Myometrial cell (primary cell): ENCODE measurements around a stretch of chr1.

DNA sequence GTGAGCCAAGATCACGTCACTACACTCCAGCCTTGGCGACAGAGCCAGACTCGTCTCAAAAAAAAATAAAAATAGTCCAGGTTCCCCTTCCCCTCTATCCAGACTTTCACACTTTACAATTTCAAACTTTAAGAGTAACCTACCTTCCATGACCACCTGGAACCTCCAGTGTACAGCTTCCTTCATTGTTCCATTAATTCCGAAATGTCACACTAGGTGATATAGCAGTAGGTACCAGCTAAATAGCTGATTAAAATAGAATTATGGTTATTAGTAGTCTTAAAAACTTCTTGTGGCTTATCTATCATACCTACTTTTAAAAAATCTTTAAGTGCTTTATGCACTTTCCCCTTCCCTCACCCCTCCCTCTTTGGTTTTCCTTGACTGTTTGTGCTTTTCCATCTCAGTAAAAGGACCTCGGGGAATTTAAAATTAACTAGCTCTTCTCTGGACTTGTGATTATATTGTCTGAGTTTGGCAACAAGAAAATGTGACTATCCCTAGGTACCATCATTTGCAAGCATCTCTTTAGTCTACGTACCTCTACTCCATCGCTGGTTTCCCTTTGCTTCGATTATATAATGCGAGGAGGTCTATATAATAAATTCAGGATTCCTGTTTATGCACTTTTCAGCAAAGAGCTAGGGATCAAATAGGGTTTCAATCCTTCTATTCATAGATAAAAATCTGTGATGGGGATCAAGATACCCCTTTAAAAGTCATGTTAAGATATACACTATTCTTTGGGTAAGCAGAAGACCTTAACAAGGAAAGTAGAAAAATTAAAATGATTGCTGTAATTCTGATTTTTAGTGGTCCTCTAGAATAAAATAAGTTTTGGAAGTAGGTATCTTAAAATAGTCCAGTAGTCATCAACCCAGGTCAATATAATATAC lies 11.3 kb downstream of the COX20 start:
- RAMPAGE, long total RNA = no peak

- RAMPAGE, long total RNA = no peak
Measured at GRCh38 chr1:244853568-244854786, 10.4 kb downstream of the HNRNPU start.

DNA sequence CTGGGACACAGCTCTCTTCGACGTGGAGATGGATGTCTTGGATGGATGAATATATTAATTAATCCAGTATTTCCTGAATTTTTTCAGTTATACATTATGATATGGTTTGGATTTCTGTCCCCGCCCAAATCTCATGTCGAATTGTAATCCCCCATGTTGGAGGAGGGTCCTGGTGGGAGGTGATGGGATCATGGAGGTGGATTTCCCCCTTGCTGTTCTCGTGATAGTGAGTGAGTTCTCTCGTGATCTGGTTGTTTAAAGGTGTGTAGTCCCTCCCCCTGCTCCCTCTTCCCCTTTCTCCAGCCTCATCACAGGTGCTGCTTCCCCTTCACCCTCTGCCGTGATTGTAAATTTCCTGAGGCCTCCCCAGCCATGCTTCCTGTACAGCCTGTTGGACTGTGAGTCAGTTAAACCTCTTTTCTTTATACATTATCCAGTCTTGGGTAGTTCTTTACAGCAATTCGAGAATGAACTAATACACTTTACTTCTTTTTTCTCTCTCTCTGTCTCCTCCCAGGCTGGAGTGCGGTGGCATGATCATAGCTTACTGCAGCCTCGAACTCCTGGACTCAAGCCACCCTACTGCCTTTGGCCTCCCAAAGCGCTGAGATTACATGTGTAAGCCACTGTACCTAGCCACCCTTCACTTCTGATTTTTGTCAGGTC lies 11.9 kb upstream of the EFCAB2 start:
- RAMPAGE, long total RNA = no peak

DNA sequence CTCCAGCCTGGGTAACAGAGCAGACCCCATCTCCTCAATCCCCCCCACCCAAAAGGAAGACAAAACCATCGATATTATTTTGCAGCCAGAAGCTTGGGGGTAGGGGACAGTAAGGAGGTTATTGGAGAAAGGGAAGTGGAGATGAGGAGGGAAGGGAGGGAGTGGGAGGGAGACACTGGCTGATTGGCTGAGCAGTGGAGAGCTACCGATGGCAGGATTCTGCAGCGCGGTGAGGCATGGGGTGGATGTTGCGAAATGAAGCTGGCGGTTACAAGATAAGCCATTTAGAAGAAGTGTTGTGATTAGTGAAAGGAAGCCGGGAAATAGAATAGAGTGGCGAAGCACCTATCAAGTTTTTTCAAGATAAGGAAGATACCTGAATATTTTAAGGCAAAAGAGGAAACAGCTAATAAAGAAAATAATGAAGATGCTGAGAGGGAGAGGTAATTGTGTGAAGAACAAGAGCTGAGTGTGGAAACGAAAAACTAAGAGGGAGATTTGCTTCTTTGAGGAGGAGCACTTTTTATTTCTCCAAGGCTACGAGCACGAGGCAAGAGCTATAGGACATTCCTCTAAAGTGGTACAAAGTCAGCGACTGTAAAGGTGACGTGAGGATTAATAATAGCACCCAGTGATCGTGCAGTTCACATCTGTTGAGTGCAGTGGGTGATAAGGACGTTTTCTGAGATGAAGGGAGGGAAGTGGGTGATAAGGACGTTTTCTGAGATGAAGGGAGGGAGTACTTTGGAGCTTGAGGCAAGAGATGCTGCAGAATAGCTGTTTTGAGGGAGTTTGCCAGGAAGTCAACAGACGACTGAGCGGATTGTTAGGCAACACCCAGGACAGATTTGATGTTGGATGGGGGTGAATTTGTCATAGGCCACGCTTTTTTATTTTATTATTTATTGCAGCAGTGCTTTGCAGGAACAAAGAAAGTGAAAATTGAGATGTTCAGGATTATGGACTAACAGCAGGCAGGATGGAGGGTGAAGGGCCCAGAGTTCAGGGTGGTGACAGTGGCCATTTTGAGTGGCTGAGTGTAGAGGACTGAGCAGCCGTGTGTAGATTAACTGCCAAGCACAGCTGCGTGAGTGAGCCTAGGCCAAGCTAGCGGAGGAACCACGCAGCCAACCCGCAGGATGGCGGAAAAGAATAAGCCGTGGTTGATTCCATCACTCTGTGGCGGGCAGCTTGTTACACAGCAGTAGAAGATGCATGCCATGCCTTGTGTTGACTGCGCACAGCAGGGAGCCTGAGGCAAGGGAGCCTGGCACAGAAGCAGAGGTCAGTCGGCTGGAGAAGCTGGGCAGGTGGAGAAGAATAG lies 82.3 kb downstream of the EFCAB2 start:
- RAMPAGE, long total RNA = no peak

DNA sequence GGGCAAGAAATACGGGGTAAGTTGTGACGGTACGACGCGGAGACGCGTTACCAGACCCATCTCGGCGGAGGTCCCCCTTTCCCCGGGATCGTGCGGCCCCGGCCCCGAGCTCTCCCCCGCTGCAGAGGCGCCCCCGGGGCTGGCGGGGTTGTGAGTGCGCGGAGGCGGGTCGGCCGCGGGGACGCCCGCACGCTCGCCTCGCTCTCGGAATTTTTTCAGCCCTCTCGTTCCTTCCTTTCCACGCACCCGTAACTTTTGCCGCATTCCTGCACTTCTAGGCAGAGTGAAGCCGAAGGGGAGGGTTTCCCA lies 641 bp downstream of the KIF26B start:
- RAMPAGE, long total RNA = no peak

- RAMPAGE, long total RNA = no peak
Measured at GRCh38 chr1:245258157-245258740, 103.5 kb downstream of the KIF26B start.

GRCh38 chr1:245311025-245311514 lies 156.3 kb downstream of the KIF26B start:
- RAMPAGE, long total RNA = no peak

GRCh38 chr1:245702377-245702818 lies 547.6 kb downstream of the KIF26B start:
- RAMPAGE, long total RNA = no peak

GRCh38 chr1:245987538-245988699 lies 519.2 kb downstream of the SMYD3 start:
- RAMPAGE, long total RNA = start-site peak on the minus strand at chr1:245988514-245988562, 35 and 63 reads in 2 replicates

GRCh38 chr1:246170349-246170881 lies 336.7 kb downstream of the SMYD3 start:
- RAMPAGE, long total RNA = no peak

GRCh38 chr1:246188071-246188488 lies 319.0 kb downstream of the SMYD3 start:
- RAMPAGE, long total RNA = no peak

DNA sequence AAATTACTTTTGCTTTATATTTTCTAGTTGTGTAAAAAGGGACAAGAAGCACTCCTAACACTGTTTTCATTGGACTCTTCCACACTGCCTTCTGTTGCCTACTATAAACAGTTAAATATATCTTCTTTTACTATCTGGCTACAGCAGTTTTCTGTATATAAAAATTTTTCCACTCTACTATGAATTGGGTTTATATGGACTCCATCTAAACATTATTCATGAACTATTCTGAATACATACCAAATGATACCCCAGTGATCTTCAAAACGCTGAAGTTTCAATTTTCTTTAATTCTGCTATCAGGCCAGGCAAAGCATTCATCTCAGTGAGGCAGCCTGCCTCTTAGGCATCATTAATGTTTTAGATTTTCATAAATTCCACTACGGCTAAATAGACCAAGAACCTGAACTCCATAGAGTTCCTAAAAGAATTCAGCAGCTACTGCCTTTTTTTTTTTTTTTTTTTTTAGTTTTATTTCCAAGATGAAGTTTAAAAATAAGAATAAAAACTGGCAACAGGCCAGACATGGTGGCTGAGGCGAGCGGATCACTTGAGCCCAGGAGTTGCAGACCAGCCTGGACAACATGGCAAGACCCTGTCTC lies 262.3 kb downstream of the SMYD3 start:
- RAMPAGE, long total RNA = no peak

DNA sequence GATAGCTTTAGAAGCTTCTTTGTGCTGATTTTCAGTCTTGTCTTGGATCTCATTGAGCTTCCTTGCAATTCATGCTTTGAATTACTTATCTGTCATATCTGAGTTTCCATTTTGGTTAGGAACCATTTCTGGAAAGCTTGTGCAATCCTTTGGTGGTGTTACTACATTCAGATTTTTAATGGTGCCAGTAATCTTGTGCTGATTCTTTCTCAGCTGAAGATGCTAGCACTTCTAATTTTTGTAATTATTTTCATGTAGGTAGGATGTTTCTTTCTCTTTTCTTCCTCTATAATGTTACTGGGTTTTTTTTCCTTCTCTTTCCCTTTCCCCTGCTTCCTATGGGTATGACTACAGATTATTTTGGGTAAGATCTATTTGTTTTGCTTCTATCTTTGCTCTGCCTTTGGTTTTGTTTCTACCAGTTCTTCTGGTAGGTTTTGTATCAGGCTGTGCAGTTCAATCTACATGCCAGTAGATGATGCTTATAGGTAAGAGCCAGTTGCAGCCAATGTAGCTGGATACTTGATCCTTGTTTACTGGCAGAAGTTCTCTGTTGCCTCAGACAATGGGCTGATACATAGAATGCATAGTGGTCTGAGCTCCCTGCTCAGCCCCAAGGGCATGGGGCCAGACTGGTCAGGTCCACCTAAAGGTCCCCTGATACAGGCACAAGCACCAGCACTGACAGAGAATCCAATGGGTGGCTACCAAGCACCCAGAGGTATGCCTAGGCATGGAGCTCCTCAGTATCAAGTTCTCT lies 247.8 kb downstream of the SMYD3 start:
- RAMPAGE, long total RNA = no peak

DNA sequence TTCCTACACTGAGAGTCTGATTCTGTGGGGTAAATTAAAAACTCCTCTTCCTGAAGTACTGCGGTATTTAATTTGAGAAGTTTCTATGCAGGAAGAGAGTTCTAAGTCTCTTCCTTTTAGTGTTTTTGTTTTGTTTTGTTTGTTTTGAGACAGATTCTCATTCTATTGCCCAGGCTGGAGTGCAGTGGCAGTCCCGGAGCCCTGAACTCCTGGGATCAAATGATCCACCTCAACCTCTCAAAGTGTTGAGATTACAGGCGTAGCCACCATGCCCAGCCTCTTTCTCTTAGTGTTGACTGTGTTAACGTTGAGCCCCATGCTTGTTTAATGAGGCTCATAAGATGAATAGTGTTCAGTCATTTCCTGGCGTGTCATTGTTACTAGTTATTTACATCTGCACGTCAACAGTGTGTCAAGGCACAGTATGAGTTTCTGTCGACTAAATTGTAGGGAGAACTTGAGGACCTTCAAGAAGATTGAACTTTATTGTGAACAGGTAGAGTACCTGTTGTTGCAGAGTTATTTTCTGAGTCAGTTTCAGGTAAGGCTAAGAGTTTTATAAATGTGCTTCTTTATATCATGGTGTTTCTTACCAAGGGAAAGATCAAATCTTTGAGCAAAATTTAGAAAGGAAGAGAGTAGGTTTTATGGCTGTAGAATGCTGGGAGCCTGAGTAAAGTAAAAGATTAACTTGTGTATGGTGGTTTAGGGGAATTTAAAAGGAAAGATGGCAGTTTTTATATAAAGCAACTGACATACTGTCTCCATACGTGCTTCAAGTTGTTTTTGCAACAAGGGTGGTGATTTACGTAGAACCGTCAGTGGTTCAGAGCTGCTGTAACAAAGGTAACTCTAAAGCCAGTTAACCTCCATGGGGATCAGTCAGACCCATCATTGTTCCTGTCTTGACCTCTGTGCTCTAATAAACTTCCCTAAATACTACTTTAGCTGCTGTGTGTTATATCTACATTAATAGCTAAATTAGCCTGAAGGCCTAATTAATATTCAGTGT lies 3.5 kb downstream of the CNST start:
- RAMPAGE, long total RNA = no peak

- RAMPAGE, long total RNA = no peak
Measured at GRCh38 chr1:246775604-246776123, 51.5 kb downstream of the SCCPDH start.

- RAMPAGE, long total RNA = no peak
Measured at GRCh38 chr1:246874926-246876009, 56.5 kb downstream of the AHCTF1 start.

- RAMPAGE, long total RNA = no peak
Measured at GRCh38 chr1:246889702-246890387, 41.9 kb downstream of the AHCTF1 start.

DNA sequence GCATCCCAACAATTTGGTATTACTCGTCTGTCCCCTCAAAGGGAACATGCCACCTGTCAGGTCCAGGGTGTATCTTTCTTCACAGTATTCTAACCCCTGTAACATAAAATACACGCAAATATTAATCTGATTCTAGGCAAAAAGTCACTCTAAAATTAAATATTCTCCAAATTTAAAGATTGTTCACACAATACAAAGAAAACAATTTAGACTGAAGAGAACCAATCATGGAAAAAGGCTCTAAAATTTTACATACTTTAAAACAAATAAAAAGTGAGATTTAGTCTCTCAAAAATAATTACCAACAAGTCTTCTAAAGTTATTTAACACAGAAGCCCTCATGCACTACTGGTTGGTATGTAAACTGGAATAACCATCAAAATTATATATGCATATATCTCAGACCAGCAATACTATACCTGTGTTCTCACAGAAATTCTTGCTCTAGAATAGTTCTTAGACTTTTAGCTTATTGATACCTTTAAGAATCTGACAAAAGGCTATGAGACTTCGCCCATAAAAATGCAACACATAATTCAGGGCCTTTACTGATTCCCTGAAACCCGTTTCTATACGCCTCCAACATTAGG lies 29.1 kb downstream of the AHCTF1 start:
- RAMPAGE, long total RNA = no peak

DNA sequence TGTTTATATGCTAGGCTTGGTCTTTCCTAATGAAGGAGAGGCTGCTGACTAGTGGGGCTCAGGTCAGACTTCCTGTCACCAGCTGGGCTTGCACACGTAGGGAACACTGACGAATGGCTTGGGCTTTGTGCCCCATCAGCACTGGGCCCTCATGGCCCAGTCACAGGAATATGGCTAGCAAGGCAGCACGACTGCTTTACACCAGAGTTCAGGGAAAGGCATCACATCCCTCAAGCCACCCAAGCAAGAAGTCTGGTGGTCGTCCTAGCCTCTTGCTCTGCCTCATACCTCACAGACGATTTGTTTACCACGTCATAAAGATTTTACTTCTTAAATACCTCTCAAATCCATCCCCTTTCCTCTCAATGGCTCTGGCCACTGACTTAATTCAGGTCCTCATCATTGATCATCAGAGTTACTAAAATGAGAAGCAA lies 30.4 kb upstream of the AHCTF1 start:
- RAMPAGE, long total RNA = no peak

GRCh38 chr1:247104841-247105627 lies 878 bp upstream of the ZNF669 start:
- RAMPAGE, long total RNA = no peak